Cardiac fibroblast (primary cell): ENCODE measurements around a stretch of chr18.

GRCh38 chr18:7878714-7879427 is 311.8 kb downstream of the PTPRM start:
- RRBS: no CpG with 5 or more reads among the region's 5 CpGs

DNA sequence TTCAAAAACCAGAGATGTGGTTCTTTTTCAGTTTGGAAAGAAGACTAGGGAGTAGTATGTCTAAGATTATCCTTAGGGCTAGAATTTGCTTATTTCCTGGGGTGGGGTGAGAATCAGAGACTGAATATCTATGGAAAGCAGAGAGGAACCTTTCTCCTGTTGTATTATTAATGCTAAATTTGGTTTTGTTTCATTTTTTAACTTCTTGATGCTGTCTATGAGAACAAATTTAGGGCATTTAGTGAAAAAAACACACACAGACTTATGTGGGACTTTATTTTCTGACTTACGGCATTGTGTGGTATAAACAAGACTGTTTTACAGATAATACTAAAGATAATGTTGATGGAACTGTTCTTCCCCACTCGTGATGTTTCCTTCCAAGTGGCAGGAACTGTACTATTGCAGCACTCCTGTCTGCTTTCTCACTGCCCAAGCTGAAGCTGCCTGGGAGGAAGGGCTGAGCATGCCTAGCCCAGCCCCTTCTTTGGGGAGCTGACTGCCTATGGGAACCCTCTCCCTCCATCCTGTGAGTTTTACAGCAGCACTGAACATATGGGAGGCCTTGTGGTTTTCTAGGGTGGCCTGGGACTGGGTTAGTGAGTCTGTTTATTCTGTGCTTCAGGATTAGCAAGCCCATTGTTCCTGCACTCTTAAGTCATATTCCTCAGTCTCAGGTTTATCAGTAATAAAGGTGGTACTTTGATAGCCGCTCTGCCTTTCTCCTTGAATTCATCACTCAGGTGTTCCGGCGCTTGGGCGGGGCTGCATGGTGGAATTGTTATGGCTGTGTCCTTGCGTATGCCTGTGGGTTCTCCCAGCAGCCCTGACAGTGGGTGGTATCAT is 379.6 kb downstream of the PTPRM start:
- RRBS: no CpG with 5 or more reads among the region's 7 CpGs

DNA sequence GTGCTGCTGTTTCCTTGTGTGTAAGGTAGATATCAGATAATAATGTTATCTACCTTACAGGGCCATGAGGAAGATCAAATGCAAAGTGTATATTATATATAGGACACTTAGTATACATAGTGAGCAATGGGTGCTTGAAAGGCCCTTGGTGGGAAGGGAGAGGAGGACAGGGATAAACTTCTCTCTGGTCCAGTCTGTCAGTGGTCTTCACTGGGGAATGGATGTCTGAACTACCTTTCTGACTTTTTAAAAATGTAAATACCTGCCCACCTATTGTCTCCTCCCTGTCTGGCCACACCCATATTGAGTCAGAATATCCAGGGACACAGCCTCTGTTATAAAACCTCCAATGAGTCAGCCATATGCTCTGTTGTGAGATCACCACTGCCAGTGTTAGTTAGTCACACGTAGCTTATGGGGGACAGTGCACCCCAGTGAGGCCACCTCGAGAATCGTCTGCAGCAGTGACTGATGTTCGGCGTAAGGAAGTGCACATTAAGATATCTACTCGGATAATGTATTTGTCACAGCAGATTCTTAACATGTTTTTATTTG is 383.5 kb downstream of the PTPRM start:
- RRBS: no CpG with 5 or more reads among the region's 6 CpGs

DNA sequence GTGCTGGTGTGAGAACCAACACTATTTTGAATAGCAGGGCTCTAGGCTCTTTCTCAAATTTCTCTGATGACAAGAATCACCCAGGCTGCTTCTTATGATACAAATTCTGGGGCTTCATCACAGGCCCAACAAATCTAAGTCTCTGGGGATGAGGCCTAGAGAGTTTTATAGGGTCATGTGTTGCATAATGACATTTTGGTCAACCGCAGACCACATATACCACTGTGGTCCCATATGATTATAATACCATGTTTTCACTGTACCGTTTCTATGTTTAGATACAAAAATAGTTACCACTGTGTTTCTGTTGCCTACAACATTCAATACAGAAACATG is 485.0 kb downstream of the PTPRM start:
- RRBS: no CpG with 5 or more reads among the region's 2 CpGs

GRCh38 chr18:8172803-8173556 is 436.3 kb upstream of the RAB12 start:
- RRBS: no CpG with 5 or more reads among the region's 4 CpGs

DNA sequence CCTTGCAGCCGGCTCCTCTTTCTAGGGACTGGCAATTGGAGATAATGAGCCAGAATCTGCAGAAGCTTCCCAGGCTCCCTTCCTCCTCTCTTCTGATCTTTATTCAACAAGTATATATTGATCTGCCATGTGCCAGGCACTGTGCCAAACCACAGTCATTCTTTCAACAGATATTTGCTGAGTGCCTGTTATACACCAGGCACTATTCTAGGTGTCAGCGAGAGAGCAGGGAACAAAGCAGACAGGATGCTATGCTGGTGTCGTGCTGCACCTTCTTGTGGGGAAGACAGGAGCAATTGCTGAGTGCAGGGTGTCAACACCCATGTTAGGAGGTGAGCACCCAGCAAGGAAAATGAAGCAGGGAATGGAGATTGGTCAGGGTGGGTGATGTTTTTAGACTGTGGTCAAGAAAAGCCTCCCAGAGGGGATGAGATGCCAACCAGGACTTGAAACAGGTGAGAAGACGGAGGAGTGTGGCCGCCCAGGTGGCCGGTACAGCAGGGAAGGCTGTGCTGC is 307.7 kb upstream of the RAB12 start:
- RRBS: no CpG with 5 or more reads among the region's 6 CpGs

GRCh38 chr18:8378972-8379549 is 230.2 kb upstream of the RAB12 start:
- RRBS: no CpG with 5 or more reads among the region's 23 CpGs

DNA sequence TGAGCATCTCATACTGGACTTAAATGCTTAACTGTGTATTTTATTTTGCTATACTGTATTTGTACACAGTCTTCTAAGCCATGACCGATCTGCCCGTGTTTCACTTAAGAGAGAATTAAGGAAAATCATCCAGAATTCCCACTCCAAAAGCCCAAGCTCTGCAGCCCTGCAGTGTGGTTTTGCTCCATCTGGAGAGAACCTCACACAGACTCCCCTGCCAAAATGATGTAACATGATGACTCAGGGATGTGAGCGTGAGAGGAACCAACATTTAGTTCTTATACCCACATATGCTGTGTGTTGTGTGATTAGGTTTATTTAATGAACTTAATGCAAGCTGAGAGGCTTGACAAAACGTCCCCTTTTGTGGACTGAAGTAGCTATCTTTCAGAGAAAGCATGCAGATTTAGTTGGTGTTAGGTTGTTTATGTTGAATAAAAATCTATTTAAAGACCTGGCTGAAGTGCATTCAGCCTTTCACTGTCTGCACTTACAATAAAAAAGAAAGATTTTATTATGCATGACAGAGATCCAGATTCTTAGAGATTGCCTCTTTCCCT is 6.2 kb downstream of the RAB12 start:
- RRBS: no CpG with 5 or more reads among the region's 4 CpGs

DNA sequence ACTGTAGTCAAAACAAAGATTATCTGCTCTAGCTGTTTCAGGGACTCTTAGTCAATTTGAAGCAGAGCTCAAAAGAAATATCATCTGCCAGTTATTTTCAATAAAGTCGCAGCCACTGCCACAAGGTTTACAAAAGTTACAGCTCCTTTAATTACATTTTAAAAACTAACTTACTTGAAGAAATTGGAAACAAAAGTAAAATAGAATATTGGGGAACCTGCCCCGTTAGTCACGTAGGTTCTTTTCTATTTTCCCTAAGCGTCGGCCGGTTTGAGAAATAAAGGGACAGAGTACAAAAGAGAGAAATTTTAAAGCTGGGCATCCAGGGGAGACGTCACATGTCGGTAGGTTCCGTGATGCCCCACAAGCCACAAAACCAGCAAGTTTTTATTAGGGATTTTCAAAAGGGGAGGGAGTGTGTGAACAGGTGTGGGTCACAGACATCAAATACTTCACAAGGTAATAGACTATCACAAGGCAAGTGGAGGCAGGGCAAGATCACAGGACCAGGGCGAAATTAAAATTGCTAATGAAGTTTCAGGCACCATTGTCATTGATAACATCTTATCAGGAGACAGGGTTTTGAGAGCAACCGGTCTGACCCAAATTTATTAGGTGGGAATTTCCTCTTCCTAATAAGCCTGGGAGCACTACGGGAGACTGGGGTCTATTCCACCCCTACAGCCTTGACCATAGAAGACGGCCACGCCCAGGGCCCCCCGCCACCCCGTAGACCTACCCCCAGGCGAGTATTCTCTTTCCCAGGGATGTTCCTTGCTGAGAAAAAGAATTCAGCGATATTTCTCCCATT is 13.1 kb downstream of the RAB12 start:
- RRBS: no CpG with 5 or more reads among the region's 18 CpGs

DNA sequence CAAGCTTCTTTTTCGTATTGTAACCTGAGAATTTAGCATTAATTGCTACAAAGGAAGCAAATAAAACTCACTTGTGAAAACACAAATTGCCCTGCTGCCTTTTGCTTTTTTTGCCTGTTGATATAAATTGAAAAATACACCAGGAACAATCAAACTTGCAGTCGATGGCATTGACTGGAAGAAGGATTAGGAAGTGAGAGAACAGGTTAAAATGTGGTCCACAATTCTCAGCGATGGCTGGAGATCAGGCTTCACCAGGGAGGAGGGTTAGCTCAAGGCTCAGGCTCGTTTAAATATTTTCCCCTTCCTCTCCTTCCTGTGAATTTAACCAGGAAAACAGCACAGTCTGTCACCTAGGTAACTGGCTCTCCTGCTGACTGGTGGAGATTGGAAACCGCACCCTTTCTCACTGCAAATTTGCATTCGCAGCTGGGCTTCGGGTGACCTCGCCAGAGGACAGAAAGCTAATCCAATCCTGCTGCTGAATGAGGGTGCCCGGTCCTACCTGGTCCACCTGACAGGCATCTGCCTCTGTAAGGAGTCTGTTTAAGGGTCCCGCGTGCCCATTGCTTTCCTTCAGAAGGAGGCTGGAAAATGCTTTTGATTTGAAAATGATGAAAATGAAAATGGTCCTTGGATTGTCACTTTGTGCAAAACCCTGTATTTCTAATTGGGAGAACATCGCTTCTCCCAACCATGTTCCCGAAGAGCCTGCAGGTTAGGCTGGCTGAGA is 43.6 kb upstream of the MTCL1 start:
- RRBS: no CpG with 5 or more reads among the region's 13 CpGs

DNA sequence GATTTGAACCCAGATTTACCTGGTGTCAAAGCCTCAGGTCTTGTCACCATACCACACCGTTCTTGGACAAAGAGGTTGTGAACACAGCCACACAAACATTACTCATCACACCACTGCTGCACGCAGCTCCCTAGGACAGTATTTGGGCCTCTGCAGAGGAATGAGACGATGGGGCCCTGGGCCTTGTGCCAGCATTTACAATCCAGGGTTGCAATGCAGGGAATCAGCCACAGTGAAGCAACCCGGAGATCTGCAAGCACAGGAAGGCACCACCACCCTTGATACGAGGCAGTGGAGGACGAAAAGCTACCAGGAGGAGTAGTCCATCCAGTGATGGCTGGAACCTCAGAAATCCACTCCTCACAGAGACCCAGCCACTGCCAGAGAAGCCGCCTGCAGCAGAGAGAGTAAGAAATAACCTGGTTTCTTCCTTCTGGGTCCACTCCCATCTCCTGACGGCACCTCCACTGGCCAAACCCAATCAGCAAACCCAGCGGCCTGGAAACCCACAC is 3.7 kb upstream of the MTCL1 start:
- RRBS: no CpG with 5 or more reads among the region's 9 CpGs

GRCh38 chr18:8716377-8716641 is 11.0 kb downstream of the MTCL1 start:
- RRBS: no CpG with 5 or more reads among the region's 2 CpGs

DNA sequence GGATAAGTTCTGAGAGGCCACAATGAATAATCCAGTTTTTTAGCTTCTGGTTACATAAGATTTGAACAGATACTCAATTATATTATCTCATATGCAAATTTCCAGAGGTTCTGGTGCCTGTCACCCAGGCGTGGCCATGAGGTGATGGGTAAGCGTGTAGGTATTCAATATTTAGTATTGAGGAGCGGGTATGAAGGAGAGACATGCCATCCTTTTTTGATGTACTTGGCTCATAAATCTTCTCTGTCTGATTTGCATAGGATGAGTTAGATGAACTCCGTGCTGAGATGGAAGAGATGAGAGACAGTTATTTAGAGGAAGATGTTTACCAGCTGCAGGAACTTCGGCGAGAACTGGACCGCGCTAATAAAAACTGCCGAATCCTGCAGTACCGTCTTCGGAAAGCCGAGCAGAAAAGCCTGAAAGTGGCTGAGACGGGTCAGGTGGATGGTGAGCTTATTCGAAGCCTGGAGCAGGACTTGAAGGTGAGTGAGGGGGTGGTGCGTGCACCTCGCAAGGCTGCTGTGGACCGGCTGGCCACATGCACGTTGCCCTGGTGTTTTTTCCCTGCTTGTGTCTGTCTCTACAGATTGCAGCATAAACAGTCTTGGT is 12.9 kb downstream of the MTCL1 start:
- RRBS: no CpG with 5 or more reads among the region's 18 CpGs

- RRBS: no CpG with 5 or more reads among the region's 12 CpGs
These were observed 90.6 kb downstream of the MTCL1 start for GRCh38 chr18:8795819-8796531.

- RRBS: no CpG with 5 or more reads among the region's 17 CpGs
These were observed 93.4 kb downstream of the MTCL1 start for GRCh38 chr18:8798607-8799329.

DNA sequence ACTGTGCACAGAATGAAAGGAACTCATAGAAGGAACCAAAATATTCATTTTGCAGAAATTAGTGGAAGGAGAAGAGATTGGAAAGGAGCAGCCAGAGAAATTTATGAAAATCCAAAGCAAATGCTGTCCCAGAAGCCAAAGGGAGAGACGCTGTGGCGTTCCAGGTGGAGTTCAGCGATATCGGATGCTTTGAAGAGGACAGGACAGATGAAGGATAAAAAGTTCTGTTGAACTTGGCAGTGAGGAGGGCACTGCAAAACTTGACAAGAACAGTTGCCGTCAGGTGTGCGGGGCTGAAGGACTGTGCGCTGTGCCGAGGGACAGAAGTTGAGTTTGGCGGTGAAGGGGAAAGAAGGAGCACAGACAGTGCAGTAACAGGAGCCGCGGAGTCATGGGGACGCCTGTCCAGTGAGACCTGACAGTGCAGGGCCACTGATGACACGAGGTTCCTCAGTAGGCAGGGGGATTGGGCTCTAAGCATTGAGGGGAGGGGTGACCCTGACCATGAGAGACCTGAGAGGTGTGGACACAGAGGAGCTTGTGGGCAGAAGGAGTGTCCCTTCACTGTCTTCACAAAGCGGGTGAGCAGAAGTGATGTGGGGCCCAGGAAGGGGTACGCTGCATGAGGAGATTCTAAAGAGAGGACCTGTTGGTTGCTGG is 104.7 kb downstream of the MTCL1 start:
- RRBS: no CpG with 5 or more reads among the region's 15 CpGs

GRCh38 chr18:8960674-8961403 is 141.7 kb upstream of the NDUFV2 start:
- RRBS: no CpG with 5 or more reads among the region's 10 CpGs

GRCh38 chr18:9017138-9018195 is 85.0 kb upstream of the NDUFV2 start:
- RRBS: no CpG with 5 or more reads among the region's 40 CpGs

DNA sequence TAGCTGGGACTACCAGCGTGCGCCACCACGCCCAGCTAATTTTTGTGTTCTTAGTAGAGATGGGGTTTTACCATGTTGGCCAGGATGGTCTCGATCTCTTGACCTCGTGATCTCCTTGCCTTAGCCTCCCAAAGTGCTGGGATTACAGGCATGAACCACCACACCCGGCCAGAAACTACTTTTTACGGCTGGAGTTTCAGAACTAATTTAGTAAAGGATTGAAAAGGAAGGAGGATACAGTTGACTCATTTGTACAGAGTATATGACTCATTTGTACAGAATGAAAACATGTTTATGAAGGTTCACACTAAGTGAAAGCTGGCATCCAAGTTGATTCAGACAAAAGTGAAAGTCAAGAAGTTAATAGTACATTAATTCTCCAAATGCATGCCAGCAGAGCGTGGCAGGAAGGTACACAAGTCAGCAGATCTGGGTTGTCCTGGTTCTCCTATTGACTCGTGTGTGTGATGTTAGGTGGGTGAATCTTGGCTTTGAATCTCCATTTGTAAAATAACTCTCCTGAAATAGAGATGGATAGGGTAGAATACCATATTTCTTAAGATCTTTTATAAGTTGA is 14.8 kb downstream of the NDUFV2 start:
- RRBS: no CpG with 5 or more reads among the region's 9 CpGs

GRCh38 chr18:9126370-9126695 is 10.2 kb upstream of the ANKRD12 start:
- RRBS: no CpG with 5 or more reads among the region's 2 CpGs